Aortic smooth muscle cell (primary cell): ENCODE measurements around the gene ETS2.

- RRBS: no CpG with 5 or more reads among the region's 5 CpGs
These were observed 12.2 kb downstream of the TTC3 start for GRCh38 chr21:37085087-37085756.

- RRBS: no CpG with 5 or more reads among the region's 3 CpGs
These were observed 80.3 kb downstream of the VPS26C start for GRCh38 chr21:37186719-37187308.

DNA sequence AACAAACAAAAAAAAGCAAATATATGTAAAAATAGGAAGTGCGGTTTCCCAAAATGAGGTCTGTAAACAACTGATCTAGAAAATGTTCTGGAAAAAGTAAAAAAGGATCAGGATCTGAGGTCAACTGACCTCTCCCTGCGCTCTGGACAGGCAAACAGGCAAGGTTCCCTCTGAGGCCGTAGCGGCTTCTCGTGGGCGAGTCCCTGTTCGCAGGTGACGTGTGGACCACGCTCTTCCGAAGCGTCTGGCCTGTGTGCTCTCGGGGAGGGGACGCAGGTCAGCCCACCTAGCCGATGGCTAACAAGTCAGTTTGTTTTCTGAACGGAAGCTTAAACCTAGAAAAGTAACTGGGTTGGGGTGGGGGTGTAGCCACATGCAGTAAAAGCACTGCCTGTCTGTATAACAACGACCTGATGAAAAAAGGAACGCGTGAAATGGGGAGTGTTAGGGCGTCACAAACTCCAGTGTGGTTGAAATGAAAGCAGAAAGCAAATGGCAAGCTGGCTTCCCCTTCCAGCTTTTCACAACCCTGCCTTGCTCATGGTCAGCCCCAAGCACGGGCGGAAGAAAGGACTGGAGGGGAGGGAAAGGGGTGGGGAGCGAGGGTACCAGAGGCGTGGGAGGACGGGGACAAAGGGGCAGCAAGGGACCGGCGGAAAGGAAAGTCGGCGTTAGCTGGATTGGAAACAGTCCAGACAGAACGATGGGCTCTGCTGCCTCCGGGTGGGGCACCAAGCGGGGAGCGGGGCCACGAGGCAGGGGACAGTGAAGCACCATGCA lies 9.8 kb downstream of the VPS26C start:
- RRBS: 3% methylated on average over 9 of the region's 33 CpGs

DNA sequence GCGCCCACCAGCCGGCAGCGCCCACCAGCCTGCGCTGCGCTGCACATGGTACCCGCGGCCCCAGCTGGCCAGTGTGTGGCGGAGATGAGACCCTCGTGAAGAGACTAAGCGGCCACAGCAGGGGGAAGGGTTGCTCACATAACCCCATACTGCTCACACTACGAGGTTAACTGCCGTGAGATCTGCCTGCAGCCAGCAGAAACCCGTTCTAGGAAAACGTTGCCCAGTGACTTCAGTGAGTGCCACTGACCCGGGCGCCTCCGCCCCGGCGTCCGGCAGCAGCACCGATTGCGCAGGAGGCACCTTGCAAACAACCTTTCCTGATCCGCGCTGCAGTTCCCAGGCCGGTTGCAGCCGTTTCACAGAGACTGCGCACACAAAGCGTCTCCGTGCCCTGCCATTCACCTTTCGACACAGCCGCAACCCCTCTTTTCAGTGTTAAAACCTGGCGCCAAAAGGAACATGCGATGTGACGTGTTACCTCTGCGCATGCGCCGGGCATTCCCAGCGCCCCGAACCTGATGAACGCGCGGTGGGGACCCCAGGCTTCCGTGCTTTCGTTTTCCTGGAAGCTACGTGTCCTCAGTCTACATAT lies 9.1 kb downstream of the VPS26C start:
- RRBS: 3% methylated on average over 8 of the region's 45 CpGs

- RRBS: no CpG with 5 or more reads among the region's 8 CpGs
These were observed 8.2 kb upstream of the DYRK1A start for GRCh38 chr21:37358336-37358847.

DNA sequence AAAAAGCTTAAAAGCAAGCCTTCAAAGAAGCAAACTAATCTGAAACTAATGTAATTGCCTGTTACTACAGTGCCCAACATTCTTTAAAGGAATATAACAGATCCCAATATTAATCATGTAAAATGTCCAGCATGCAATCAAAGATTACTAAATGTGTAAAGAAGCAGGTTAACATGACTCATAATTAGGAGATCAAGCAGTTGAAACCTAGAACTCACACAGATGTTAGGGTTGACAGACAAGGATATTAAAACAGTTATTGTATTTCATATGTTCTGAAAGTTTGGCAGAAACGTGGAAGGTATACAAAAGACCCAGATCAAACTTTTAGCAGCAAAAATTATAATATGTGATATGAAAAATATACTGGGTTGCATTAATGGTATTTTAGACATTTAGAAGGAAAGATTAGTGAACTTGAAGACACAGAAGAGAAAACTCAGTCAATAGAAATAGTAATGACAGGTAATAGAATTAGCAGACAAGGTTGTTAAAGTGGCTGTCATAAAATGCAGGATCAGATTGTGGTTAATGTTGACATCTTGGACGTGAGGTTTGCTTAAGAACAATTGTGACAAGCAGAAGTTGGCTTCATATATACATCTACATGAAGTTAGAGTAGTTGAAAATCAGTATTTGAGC lies 18.0 kb downstream of the DYRK1A start:
- RRBS: no CpG with 5 or more reads among the region's 2 CpGs

DNA sequence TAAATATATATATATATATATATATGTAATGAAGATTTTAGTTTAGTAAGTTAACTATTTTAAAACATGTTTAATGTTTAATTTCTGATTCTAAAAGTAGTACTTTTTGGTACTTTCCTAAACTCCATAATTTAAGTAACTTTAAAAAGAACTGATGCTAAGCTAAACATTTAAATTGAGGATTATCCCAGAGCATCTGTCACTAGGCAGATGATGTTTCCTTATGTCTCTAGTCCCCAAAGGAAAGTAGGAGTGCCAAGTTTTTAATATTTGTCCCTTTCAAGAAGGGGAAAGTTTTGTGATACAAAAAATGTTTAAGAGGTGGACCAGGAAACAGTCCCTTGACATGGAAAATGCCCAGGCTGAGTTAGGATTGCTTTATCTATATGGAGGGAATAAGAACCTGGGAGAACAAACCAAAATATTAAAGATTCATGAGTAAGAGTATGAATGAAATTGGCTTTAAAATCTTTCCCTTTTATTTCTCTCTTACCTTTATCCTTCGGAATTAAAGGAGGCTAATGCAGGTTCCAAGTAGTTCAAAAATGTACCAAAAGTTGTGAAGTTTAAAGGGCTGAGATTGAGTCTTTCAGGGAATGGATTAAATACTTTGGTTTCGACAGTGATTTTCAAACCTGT lies 66.6 kb downstream of the DYRK1A start:
- RRBS: no CpG with 5 or more reads among the region's 2 CpGs

- RRBS: no CpG with 5 or more reads among the region's 9 CpGs
These were observed 88.5 kb downstream of the DYRK1A start for GRCh38 chr21:37454773-37455681.

- RRBS: no CpG with 5 or more reads among the region's 19 CpGs
These were observed 185.3 kb downstream of the DYRK1A start for GRCh38 chr21:37551670-37552512.

- RRBS: no CpG with 5 or more reads among the region's 4 CpGs
These were observed 86.8 kb downstream of the KCNJ6 start for GRCh38 chr21:37829542-37829815.

- RRBS: no CpG with 5 or more reads among the region's 7 CpGs
These were observed 167.0 kb upstream of the KCNJ15 start for GRCh38 chr21:38089676-38090250.

- RRBS: no CpG with 5 or more reads among the region's 25 CpGs
These were observed 135.5 kb upstream of the KCNJ15 start for GRCh38 chr21:38121183-38121782.

- RRBS: no CpG with 5 or more reads among the region's 4 CpGs
These were observed 37.6 kb upstream of the KCNJ15 start for GRCh38 chr21:38219252-38219455.

- RRBS: no CpG with 5 or more reads among the region's 12 CpGs
These were observed 39.6 kb downstream of the KCNJ15 start for GRCh38 chr21:38296285-38296988.

DNA sequence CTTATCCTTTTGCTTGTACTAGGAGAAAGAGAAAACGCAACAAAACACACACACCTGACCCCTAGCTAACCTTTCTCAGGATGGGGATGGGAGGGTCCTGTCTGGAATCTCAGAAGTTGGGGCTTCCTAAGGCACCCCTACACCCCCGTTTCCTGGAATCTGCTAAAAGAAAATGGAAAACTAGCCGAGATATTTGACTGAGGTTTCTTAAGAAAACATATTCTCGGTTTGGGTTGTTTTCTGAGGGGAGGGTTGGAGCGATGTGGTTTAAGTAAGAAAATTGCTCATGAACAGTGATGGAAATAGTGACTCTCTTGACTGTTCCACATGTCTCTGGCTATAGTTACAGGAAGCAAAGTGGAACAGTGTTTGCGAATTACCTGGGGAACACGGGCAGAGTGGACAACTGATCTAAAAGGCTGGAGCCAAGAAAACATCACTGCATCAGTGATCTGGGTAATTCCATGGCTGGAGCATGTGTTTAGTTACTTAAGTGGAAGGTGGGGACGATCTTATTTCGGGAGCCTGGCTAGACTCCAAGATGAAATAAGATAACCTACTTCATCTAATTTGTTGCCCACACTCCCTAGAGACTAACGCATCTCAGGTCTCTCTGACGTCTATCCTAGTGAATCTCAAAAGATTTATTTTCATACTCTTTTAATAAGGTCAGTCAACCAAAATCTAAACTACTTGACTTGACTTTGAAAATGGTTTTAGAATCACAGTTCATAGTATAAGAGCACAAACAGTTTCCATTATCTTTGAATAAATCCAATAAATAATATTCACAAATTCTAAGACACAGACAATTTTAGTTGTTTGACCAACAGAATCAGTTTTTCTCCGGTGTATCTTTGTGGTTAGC lies 92.5 kb downstream of the KCNJ15 start:
- RRBS: no CpG with 5 or more reads among the region's 12 CpGs

DNA sequence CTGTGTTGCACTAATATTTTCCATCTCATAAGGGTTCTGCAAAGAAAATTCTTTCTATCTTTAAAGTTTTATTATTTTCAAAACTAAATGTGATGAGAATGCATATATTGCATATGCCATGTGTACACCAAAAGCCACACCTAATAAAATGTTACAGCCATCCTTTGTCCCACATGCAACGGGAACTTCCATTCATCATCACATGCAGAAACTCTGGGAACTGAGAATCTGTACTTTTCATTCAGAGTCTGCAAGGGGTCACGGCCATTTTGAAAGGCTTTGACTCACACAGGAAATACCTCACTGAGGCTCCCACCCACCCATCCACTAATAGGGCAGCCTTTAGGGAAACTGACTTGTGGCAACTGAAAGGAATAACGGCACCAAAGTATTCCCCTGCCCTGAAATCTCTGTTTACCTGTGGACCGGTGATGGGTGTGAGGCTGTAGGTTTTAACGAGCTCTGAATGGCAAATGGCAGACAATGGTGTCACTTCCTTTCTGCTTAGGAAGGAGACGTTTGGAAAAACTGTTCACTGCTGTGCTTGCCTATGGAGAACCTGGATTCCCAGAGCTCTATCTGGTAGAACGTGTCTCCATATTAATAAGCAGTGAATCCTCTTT lies 37.8 kb downstream of the ERG start:
- RRBS: no CpG with 5 or more reads among the region's 7 CpGs

- RRBS: no CpG with 5 or more reads among the region's 2 CpGs
These were observed 2.1 kb downstream of the ERG start for GRCh38 chr21:38496272-38496567.

- RRBS: 2% methylated on average over 39 of the region's 79 CpGs
These were observed at the start of gene ETS2 for GRCh38 chr21:38805413-38806209. Gene ETS2 (plus strand): TSS chr21:38805929.

- RRBS: no CpG with 5 or more reads among the region's 4 CpGs
These were observed 3.6 kb downstream of the ETS2 start for GRCh38 chr21:38809093-38809920.

DNA sequence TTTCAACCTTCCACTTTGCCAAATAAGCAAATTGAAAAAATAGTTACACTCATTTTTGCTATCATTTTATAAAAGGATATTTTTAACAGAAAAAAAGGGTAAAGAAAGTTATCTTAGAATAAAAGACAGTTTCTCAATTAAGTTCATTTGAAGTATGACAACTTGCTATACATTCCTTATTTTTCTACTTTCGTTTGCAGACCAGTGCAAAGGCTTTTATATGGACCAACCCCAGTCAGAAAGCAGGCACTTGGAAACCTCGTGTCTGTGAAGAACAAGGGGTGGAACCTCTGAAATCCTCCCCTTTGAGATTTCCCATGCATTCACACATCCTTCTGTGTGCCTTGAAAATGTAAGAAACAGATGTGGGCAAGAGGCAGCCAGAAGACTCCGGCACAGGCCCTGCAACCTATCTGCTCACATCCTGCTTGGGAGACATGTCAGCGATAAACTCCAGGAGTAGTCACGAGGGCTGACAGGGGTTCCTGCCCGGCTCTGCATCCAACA lies 42.4 kb downstream of the ETS2 start:
- RRBS: 18% methylated on average over 3 of the region's 6 CpGs